ENCODE measurements around a stretch of chr19.

- RAMPAGE, long total RNA = no peak
- RRBS = 83% methylated on average over 4 of the region's 40 CpGs
Observed at GRCh38 chr19:18435938-18436651, 1.8 kb downstream of the ISYNA1 start.

- RAMPAGE, long total RNA = no peak
- RRBS = 93% methylated on average over 6 of the region's 18 CpGs
Observed at GRCh38 chr19:18442903-18443794, 5.2 kb upstream of the ISYNA1 start.

DNA sequence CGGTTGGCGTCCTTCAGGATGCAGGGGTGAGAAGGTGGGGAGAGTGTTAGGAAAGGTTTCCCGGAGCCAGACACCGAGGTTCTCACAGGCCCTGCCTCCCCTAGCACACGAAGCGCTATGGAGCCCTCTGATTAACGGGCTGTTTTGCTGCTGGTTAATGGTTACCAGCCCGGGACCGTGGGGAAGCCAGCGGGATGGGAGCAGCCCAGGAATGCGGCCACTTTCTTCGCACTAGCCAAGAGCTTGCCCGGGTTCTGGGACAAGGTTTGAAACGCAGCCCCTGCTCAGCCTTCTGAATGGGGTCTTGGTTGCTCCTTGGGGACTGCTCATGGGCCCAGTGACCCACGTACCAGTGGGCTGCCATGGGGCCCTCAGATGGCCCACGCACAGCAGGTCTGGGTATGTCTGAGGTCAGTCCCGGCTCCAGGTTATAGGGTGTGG, 31.3 kb upstream of the ISYNA1 start:
- RAMPAGE, long total RNA = no peak
- RRBS = 3% methylated on average over 8 of the region's 17 CpGs

GRCh38 chr19:18492797-18493294, 29.0 kb downstream of the ELL start:
- RAMPAGE, long total RNA = no peak
- RRBS = no CpG with 5 or more reads among the region's 6 CpGs

GRCh38 chr19:18512768-18513375, 9.0 kb downstream of the ELL start:
- RAMPAGE, long total RNA = no peak
- RRBS = no CpG with 5 or more reads among the region's 14 CpGs

- RAMPAGE, long total RNA = no peak
- RRBS = no CpG with 5 or more reads among the region's 19 CpGs
Observed at GRCh38 chr19:18576538-18577471, 5.1 kb downstream of the UBA52 start.

DNA sequence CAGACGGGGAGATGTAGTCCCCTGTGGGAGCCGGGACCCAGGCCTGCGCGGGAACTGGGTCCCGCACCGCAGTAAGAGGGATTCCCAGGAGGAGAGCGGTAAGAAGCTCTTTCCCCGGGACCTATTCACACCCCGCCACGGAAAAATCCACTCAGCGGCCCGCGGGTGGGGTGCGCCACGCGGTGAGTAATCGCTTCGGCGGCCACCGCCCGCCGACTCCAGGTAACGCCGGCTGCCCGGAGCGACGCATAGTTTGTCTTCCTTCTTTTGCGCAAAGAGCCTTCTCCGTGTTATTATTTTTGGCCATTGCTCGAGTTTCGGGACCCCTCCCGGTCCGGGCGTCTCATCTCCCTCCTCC, 934 bp upstream of the CRLF1 start:
- RAMPAGE, long total RNA = no peak
- RRBS = 2% methylated on average over 16 of the region's 34 CpGs

DNA sequence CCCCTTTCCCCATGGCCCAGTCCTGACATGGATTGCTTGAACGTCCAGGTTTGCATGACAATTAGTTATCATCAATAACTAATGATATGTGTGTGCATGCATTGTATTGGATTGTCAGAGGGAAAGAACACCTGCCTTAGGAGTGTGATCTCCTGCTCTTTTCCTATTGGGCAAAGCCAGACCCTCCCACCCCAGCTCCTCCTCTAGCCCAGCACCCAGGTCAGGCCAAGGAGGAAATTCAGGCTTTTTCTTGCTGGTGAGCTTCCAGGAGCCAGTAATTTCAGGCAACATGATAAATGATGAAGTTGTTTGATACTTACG, 1.0 kb downstream of the KLHL26 start:
- RAMPAGE, long total RNA = no peak
- RRBS = no CpG with 5 or more reads among the region's 2 CpGs

DNA sequence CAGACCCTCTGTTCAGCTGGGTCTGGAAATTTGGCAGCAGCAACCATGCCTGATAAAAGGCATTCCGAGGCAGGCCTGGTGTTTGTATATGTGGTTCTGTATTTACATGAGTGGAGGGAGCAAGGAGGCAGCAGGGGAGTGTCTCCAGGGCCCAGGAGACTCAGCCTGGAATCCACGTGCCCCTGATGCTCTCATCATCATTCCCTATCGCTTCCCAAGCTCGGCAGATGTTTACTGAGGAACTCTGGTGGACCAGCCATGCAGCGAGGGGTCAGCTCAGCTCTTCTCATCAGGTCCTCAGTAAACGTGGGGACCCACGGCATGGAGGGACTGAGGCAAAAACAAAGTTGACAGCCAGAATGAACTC, 49.9 kb downstream of the CRTC1 start:
- RAMPAGE, long total RNA = no peak
- RRBS = no CpG with 5 or more reads among the region's 7 CpGs

GRCh38 chr19:18759624-18760248, 31.4 kb downstream of the COMP start:
- RAMPAGE, long total RNA = no peak
- RRBS = 97% methylated on average over 7 of the region's 26 CpGs

GRCh38 chr19:18858784-18858983, 26.9 kb downstream of the UPF1 start:
- RAMPAGE, long total RNA = no peak
- RRBS = no CpG with 5 or more reads among the region's 3 CpGs

DNA sequence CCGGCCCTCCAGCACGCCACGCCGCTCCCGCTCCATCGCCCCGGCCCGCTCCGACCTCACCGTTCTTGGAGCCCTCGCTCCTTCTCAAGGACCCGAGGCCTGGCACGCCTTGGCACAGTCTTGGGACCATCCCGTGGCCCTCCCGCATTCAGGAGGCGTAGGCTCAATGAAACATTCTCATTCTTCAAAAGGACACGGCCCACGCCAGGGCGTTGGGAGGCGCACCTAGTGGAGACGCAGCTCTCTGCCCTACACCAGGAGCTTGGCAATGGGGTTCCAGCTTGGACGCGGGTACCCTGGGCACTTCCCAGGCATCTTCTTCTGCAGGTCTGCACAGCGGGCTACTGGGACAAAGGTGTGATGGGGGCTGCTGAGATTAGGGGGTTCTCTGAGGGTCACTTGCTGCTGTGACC, 549 bp upstream of the CERS1 start:
- RAMPAGE, long total RNA = no peak
- RRBS = 16% methylated on average over 7 of the region's 24 CpGs

DNA sequence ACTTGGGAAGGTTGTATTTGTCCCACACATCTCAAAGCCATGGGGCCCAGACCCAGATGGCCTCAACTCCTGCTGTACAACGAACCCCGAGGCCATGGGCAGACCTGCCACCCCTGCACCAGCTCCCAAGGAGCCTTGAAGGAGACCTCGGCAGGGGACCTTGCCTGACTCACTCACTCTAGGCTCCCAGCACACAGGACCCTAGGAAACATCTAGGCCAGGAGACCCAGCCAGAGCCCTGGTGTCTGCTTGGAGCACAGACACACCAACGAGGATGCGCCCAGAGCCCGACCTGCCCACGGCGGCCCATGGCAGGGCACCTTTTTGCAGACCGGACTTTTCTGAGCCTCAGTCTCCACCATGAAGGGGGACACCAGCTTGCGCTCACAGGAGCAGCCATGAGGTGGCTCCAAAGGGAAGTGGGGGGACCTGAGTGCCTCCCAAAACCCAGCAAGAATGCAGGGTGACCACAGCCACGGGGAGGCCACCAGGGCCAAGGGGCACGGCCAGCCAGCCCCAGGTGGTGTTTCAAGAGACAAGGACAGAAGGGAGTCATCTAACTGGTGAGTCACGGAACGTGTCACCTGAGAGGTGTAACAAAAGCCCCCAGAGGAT, 4.8 kb upstream of the CERS1 start:
- RAMPAGE, long total RNA = no peak
- RRBS = no CpG with 5 or more reads among the region's 14 CpGs

DNA sequence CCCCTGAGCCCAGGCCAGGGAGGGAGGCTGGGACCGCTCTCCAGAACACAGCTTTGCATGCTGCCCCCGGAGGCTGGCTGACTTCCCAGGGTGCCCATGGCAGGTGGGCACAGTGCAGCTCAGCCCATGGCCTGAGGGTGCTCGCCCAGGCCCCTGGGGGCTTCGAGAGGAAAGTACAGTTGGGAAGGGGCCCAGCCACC, 5.7 kb downstream of the COPE start:
- RAMPAGE, long total RNA = no peak
- RRBS = no CpG with 5 or more reads among the region's 4 CpGs

DNA sequence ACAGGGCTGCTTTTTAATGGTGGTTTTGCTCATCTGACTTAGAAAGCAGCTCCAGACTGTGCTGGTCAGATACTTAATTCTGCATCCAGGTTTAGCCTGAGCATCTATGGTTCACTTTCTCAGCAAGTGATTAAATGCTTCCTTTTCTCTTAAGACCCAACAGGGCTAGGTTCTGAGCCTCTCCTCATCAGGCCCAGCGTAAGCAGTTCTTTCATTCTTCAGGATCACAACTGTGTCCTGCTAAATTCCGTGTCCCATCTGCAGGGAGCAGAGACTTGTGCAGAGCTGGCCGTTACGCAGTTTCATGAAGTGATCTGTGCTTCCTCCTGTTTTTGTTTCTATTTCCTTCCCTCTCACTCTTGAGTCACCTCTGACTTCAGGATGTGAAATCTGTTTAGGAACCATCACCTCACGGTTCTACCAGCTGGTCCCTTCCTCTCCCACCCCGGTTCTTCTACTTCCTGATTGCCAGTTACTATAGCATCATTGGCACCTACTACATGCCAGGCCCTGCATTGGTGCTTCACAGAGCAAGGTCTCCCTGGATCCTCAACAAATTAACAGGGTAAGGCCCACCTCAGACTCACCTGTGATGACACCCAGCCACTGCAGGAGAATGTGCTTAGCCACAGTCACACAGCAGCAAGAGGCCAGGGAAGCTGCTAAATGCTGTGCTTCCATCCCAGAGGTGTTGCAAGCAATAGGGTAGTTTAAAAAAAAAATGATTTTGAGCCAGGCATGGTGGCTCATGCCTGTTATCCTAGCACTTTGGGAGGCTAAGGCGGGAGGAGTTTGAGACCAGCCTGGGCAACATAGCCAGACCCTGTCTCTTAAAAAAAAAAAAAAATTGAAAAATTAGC, 8.6 kb downstream of the MAU2 start:
- RAMPAGE, long total RNA = no peak
- RRBS = no CpG with 5 or more reads among the region's 7 CpGs

DNA sequence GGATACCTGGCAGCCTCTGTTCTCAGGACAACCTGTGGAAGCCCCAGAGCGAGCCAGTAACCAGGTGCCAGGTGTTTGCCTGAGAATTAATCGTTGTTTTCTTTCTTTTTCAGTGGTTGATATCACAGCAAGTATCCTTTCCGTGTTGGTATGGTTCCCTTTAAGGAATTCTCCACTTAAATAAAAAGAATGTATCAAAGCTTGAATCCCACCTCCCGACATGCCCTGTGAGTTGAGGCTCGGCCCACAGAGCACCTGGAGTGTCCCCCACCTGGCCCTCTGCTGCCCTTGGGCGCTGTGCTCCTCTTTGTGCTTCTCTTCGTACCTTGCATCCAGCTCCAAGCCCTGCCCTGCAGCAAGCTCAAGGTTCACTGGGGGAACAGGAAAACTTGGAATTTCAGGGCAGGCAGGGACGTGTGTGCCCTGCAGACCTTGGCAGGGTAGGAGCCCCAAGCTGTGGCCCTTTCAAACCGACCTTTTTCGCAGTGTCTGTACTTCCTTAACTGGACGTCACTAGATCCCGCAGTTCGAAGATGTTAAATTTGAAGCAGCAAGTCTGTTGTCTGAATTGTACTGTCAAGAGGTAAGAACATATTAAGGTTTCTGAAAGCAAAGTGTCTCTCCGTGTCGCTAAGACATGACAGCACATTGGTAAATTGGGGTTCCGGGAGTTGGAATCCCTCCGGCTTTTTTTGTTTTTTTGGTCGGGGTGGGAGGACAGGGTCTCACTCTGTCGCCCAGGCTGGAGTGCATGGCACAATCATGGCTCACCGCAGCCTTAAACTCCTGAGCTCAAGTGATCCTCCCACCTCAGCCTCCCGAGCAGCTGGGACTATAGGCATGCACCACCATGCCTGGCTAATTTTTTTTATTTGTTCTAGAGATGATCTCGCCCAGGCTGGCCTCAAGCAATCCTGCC, 15.2 kb downstream of the MAU2 start:
- RAMPAGE, long total RNA = no peak
- RRBS = no CpG with 5 or more reads among the region's 22 CpGs

- RAMPAGE, long total RNA = no peak
- RRBS = no CpG with 5 or more reads among the region's 6 CpGs
Observed at GRCh38 chr19:19404720-19405177, 726 bp upstream of the GATAD2A start.

GRCh38 chr19:19460752-19461725, 54.3 kb downstream of the TSSK6 start:
- RAMPAGE, long total RNA = no peak
- RRBS = 41% methylated on average over 3 of the region's 26 CpGs

GRCh38 chr19:19492105-19492653, 23.2 kb downstream of the TSSK6 start:
- RAMPAGE, long total RNA = no peak
- RRBS = no CpG with 5 or more reads among the region's 18 CpGs

GRCh38 chr19:19503711-19504031, 11.7 kb downstream of the TSSK6 start:
- RAMPAGE, long total RNA = no peak
- RRBS = no CpG with 5 or more reads among the region's 4 CpGs

All from epithelial cell of proximal tubule (primary cell).